ENCODE results near the genes ZFP37, SLC31A2, RNF183, POLE3 and RGS3.

GRCh38 chr9:111898232-111899124, 1.9 kb downstream of the UGCG start:
- PRO-cap, result no peak

GRCh38 chr9:112069387-112070188, 105.5 kb downstream of the SUSD1 start:
- PRO-cap, result no peak

- PRO-cap, result no peak
Observed at GRCh38 chr9:112128625-112128957, 46.5 kb downstream of the SUSD1 start.

DNA sequence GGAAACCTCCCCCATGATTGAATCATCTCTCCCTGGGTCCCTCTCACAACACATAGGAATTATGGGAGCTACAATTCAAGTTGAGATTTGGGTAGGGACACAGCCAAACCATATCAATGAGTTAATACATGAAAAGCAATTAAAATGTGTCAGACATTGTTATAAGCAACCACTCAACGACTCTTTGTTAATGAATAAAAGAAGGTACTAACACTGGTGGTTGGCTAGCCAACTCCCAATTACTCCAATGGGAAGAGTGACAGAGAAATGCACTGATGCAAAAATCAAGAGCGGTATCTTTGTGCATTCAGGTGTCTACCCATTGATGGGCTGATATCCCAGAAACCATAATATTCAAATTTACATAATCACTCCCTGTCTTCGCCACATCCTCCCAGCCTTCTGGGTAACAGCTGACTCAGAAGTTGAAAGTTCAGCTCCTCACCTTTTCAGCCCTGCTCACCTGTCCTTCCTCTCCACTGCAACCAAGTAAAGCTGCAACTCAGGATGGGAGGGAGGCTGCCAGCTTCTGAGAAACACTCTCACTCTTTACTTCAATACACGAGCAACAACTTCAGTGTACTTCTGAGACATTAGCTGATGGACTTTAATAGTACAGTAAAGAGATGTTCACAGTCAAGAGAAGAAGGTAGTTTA, 7.0 kb downstream of the SUSD1 start:
- PRO-cap, result no peak

- PRO-cap, result unidirectional peak, minus-strand start at chr9:112380871
Observed at GRCh38 chr9:112380711-112381126, 811 bp downstream of the HSDL2 start.

- PRO-cap, result no peak
Observed at GRCh38 chr9:112573834-112574856, 87.5 kb downstream of the KIAA1958 start.

- PRO-cap, result no peak
Observed at GRCh38 chr9:112746887-112747730, 3.5 kb upstream of the SNX30 start.

GRCh38 chr9:113011819-113012385, 44.6 kb downstream of the ZFP37 start:
- PRO-cap, result no peak

DNA sequence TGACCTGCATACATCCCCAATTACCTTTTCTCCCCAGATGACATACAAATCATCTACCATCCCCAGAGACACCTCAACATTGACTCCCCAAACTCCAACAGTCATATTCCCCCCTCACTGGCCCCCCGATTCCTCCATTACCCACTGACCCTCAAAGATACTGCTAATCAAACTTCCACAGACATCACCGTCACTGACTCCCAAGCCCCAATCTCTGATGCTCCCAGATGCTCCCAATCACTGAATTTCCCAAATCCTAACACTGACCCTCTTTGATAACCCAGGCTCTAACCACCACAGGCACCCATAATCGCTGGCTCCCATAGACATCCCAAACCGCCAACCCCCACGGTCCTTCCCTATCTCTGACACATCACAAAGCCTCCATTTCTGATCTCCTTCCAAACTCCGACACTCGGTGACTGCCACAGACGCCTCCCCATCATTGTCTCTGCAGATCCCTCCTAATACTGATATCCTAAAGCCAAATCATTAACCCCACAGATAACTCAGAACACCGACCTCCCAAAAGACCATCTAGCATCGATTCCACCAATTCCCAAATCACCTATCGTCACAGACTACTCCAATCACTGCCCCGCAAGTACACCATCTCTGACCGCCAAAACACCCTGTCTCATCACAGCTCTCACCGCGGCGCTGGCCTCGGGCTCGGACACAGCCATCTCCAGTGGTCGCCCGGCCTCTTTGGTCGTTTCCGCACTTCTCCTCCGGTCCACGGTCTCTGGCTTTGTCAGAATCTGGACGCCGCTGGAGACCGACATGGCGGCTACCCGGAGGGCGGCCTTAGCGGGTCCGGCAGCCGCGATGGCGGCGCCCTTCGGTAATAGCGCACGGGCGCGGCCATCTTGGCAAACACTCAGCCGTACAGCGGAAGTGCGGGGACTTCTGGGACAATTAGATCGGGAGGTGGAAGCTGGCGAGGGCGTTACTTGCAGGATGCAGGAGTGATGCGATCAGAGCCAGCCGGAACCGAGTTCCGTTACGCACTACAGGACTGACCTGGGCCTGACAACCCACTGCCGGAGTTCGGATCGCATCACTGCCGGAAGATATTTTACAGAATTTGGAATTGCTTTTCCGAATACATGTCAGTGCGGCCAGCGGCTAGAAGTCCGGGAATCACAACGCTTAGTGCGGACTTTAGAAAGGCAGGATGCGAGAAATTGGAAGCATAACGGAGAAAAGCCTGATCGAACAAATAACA, at the start of gene ZFP37:
ZFP37 (minus strand) TSS at position 821 of the 1,228 bp plus-strand sequence.
- PRO-cap, result unidirectional peak, plus-strand start at position 404 of the sequence; bidirectional peak, plus-strand start at position 980 of the sequence, minus-strand start at position 882 of the sequence

DNA sequence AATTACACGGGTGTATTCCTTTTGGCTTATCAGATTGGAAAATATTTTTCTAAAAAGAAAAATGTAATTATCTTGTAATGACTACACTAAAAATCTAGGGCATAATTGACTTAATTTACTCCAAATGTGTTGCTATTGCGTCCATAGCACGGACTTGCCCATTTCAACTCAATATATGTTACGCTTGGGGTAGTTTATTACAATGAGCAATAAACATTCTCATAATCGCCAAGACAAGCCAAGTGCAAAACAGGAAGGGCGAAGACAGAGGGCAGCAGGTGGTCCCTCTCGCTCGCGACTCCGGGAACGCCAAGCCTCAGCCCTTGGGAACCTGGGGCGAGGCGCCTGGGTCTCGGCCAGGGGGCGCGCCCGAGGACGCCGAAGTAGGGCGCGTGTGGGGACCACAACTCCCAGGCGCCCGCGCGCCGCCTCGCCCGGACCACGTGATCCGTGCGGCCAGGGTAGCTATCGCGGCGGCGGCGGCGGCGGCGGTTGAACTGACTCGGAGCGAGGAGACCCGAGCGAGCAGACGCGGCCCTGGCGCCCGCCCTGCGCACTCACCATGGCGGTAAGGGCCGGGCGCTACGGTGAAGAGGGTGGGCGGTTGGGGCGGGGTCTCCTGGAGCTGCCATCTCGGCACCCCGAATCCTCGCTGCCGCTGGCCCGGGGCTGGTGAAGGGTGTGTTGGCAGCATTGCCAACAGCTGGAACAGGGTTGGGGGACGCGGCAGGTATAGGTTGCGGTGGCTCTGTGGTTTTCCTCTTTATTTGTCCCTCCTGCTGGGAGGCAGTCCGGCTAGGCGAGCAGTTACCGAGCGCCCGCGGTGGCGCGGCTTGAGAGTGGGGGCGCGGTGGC, at the start of gene SLC31A2:
SLC31A2 (plus strand) TSS at position 495 of the 855 bp plus-strand sequence.
- PRO-cap, result unidirectional peak, plus-strand start at position 500 of the sequence

- PRO-cap, result no peak
Observed at GRCh38 chr9:113155754-113156427, 5.1 kb downstream of the SLC31A2 start.

DNA sequence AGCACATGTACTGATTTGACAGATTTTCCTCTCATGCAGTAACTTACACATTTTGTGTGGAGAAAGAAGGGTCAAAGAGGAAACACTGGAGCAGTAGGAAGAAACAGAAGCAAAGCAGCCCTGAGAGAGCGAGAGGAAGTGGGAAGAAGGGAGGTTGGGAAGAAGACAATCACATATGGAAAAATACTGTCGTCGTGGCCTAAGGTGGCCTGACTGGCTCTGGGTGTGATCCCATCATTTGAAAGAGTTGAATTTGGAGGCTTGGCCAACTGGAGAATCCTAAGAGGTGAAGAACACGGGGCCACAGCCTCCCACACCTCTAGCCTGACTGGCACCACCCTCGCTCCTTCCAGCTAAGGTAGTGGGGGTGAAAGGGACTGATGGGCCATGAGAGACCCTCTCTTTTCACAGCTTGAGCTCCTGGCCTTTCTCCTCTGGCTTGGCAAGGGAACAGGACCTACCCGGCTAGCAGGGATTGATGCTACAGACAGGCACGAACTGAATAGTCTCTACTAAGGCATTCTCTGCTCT, 15.7 kb downstream of the SLC31A2 start:
- PRO-cap, result no peak

DNA sequence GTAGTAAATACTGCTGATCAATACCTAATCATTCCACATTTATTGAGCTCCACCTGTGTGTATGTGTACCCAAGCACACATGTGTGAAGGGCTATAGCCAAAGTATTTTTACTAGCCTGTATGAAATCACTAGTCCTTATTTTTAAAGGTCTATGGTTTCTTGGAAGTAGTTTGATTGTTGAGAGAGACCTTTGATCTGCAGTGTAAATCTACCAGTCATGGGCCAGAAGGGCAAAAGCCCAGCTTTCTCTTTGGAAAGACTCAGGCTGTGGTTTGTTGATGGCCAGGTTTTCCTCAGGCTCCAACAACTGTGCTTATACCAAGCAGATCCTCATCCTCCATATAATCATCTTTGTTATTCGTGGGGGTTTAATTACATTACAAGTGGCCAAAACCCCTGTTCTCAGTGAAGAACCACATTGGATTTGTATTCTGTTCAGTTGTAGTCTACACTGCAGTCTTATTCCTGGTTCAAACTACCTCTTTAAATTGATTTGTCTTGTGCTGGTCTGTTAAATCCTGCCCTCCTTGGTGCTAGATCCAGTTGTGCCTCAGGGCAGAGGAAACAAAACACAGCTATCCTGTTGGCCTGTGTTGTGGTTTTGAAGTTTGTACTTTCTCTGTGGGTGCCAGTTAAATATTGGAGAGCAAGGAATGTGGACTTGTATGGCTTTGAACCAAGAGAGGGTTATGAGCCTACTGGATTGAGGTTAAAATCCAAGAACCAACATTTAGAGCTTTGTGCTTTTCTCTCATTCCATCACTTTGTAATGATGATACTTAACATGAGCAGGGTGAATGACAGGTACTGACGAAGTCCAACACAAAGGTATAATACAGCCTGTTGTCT, 13.3 kb downstream of the CDC26 start:
- PRO-cap, result no peak

GRCh38 chr9:113275891-113276267, 421 bp downstream of the PRPF4 start:
- PRO-cap, result no peak

GRCh38 chr9:113302667-113303833, at the start of gene RNF183:
Gene RNF183, minus strand, starts transcription at chr9:113303376.
- PRO-cap, result no peak

- PRO-cap, result bidirectional peak, plus-strand start at chr9:113410747, minus-strand start at chr9:113410374; unidirectional peak, plus-strand start at chr9:113410784; unidirectional peak, plus-strand start at chr9:113410852
Observed at GRCh38 chr9:113409848-113411030, at the start of gene POLE3. Gene POLE3, minus strand, starts transcription at chr9:113410675.

DNA sequence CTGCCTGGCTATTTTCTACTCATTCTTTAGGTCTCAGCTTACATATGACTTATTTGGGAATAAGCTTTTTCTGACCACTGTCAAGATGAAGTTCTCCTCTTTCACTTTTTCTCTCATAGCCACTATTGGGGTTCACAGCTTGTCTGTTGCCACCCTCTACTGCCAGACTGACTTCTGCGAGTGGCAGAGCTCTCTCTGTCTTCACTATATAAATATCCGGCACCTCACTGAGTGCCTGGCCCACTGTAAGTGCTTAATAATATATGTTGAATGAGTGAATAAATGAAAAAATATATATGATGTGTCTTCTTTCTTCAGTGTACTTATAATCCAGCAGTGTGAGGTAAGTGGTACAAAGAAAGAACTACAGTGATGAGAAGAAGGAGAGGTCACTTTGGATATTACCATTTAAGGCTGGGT, 15.0 kb upstream of the RGS3 start:
- PRO-cap, result no peak

- PRO-cap, result bidirectional peak, plus-strand start at chr9:113463727, minus-strand start at chr9:113463608
Observed at GRCh38 chr9:113463414-113463850, at the start of gene RGS3. Gene RGS3, plus strand, starts transcription at chr9:113463727.

DNA sequence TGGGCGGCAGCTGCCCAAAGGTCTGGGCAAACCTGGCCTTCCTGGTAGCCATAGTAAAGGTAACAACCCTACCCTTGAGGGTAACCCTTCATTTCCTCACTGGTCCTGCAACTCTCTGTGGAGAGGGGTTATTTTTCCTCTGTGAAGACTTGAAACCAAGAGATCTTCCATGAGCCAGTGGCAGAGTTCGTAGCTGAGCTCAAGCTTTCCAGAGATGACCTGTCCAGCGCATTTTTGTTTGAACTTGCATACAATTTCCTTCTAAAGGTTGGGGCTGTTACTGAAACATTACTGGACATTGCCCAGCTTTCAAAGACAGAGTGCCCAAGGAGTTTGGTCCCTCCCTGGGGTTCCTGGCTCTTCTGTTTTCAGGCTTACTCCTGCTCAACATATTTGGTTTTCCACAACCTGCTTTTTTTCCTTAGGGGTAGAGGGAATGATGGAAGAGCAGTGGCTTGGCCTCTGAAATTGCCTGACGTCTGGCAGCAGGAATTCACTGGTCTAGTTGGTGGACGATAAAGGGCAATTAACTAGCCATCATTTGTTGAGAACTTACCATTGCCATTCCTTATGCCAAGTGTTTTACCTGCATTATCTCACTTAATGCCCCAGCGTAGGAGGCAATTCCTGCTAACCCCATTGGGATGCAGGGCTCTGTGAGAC, 1.1 kb downstream of the RGS3 start:
- PRO-cap, result no peak

GRCh38 chr9:113578877-113579491, 115.5 kb downstream of the RGS3 start:
- PRO-cap, result no peak

Measured in pulmonary artery (tissue), 1 donor.